ENCODE measurements around the gene GPRIN3.

GRCh38 chr4:89307217-89308205 is at the start of gene GPRIN3:
Gene GPRIN3, minus strand, starts transcription at chr4:89307800.
- RAMPAGE, long total RNA, result no peak
- RRBS, result 2% methylated on average over 19 of the region's 73 CpGs

DNA sequence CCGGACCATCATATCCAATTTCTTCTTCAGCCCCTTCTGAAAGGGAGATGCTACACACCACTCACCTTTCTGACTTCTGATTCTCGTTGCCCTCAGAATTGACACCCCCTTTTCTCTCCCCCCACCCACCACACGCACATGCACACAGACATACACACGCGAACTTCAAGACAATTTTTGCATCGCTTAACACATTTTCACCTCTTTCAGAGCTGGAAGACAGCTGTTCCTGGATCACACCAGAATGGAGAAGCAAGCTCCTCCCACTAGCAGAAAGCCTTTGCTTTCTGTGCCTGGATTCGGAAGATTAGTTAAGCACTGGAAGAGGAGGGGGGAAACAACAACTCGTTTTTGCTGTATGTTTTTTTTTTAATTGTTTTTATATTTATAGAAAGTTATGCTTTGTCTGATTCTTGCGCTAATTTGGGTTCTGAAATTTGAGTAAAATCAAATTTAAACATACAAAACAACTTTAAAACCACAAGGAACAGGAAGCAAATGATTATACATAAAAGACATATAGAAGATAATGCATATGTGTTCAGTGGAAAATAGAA is 1.2 kb upstream of the SNCA start:
- RAMPAGE, long total RNA, result no peak
- RRBS, result no CpG with 5 or more reads among the region's 9 CpGs

DNA sequence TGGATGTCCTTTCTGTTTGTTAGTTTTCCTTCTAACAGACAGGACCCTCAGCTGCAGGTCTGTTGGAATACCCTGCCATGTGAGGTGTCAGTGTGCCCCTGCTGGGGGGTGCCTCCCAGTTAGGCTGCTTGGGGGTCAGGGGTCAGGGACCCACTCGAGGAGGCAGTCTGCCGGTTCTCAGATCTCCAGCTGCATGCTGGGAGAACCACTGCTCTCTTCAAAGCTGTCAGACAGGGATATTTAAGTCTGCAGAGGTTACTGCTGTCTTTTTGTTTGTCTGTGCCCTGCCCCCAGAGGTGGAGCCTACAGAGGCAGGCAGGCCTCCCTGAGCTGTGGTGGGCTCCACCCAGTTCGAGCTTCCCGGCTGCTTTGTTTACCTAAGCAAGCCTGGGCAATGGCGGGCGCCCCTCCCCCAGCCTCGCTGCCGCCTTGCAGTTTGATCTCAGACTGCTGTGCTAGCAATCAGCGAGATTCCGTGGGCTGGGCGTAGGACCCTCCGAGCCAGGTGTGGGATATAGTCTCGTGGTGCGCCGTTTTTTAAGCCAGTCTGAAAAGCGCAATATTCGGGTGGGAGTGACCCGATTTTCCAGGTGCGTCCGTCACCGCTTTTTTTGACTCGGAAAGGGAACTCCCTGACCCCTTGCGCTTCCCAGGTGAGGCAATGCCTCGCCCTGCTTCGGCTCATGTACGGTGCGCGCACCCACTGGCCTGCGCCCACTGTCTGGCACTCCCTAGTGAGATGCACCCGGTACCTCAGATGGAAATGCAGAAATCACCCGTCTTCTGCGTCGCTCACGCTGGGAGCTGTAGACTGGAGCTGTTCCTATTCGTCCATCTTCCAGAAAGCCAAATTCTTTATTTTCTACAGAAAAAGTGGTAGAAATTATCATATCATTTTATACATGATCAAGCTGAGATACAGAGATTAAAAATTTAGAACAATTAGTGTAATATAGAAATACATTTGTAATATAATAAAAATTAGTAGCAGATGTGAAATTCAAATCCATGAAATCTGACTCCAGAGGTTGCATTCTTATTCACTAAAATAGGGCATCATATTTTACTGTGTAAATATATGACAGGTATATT is 512.2 kb upstream of the GRID2 start:
- RAMPAGE, long total RNA, result no peak
- RRBS, result no CpG with 5 or more reads among the region's 35 CpGs

DNA sequence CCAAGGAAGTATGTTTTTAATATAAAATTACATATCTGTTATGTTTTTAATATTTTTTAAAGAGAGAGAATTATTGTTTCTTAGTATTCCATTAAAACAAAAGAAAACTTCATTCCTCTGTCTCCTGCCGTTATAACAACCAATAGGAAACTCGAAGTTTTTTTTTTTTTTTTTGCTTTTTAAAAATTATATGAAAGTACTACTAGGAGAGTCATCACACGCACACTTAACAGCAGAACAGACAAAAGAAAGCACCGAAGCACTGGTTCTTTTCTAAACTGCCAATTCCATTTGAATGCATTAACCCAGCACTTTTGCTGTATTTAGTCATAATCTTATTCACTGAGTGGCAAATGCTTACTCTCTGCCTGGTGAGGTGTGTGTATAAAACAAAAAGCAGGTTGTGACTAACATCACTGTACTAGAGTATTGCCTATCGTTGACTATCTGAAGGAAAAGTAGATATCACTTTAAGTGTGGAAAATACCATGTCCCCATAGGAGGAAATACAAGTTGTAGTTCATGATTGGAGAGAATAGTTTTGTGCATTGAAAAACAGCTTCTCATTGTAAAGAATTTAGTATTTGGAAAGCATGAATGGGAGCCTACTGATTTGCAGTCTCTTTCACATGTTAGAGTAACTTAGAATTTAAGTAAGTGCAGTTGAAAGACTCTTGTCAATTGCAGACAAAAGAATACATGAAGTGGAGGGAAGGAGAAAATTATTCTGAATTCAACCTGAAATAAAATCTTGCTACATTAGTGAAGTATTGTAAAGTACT is 2.6 kb downstream of the PDLIM5 start:
- RAMPAGE, long total RNA, result no peak
- RRBS, result no CpG with 5 or more reads among the region's 5 CpGs

- RAMPAGE, long total RNA, result no peak
- RRBS, result no CpG with 5 or more reads among the region's 3 CpGs
These were observed 35.6 kb downstream of the PDLIM5 start for GRCh38 chr4:94487301-94487793.

- RAMPAGE, long total RNA, result no peak
- RRBS, result no CpG with 5 or more reads among the region's 3 CpGs
These were observed 124.2 kb upstream of the BMPR1B start for GRCh38 chr4:94633578-94634011.

DNA sequence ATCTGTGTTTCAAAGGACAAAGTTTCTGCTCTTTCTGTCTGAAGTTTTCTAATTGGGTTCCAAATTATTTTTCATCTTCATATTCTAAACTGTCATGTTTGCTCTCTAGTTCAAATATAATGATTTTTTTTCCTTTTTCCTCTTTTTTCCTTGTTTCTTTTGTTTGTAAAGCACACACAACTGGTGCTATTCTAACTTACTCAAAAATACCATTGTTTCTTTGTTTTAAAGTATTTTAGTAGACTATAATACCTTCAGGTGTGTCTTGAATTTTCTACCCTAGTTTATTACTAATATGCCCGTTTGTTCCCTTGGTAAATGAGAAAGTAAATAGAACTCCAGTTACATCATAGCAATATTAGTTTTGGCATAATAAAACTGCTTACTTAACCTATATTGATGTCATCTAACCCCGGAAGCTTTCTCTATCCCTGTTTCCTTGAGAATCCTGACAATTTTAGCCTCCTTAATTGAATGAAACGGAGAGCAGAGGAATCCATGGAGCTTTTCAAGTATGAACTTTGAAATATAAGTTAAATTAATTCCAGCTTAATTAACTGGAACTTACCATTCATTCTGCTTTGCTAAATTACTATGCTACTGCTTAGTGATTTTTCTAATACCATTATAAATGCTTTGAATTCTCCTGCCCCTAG is 87.5 kb upstream of the BMPR1B start:
- RAMPAGE, long total RNA, result no peak
- RRBS, result no CpG with 5 or more reads among the region's 3 CpGs

DNA sequence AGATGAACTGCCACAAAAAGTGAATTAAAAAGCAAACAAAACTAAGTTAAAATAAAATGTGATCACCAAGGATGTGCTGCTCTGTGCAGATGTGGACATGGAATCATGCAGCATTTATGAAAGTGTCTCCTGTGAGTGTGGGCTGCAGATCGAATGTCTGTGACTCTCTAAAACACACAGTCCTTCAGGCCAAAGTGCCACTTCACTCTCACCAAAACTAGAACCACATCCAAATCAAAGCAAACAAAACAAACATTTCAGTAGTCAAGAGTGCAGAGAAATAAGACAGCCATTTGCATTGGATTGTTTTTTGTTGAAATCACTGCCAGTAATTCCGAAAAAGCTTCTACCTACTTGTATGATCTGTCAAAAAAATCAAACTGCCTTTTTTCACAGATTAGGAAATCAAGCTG is 187.4 kb downstream of the UNC5C start:
- RAMPAGE, long total RNA, result no peak
- RRBS, result no CpG with 5 or more reads among the region's 2 CpGs

- RAMPAGE, long total RNA, result no peak
- RRBS, result no CpG with 5 or more reads among the region's 5 CpGs
These were observed 9.5 kb downstream of the UNC5C start for GRCh38 chr4:95539190-95539676.

- RAMPAGE, long total RNA, result no peak
- RRBS, result no CpG with 5 or more reads among the region's 20 CpGs
These were observed 533 bp downstream of the UNC5C start for GRCh38 chr4:95548275-95548604.

GRCh38 chr4:96902608-96902979 is 1062.7 kb downstream of the PDHA2 start:
- RAMPAGE, long total RNA, result no peak
- RRBS, result no CpG with 5 or more reads among the region's 2 CpGs

DNA sequence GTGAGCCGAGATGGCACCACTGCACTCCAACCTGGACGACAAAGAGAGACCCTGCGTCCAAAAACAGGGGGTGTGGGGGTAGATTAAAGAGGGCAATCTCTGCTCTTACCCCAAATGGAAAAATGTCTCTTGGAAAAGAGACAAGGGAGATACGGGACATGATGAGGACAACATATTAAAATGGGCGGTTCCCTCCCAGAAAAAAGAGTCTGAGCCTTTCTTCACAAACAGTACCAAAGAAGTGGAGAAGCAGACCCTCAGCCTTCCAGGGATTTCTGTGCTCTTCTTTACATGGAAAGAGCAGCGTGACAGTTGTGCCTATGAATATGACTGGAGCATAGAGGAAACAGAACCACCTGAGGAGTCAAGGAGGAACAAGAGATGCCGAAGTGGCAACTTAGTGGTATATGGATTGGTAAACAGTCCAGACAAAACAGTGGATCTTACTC is 994.5 kb downstream of the STPG2 start:
- RAMPAGE, long total RNA, result no peak
- RRBS, result no CpG with 5 or more reads among the region's 7 CpGs

DNA sequence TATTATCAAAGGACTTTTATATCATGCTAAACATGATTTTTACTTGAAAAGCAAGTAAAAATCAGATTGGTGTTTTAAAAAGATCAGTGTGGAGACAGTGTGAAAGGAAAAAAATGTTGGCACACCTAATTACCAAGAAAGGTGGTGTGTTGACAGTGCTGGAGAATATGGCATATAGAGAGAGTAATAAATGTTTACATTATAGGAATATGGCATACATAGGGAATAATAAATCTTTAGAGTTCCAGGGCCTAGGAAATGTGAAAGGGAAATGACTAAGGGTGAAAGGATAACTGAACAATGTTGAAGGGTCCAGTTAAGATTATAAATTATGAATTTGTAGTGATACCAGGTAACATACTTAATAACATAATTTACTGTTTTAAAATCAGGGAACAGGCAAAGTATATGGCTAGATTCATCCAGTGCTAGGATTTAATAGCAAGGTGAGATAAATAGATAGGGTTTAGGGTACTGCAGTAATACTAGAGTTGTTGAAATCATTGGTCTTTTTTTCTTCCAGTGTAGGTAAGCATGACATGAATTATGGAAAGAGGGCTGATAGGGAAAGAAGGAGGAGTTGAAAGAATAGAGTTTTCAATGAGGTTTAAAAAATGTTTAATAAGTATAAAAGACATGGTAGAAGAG is 54.6 kb downstream of the RAP1GDS1 start:
- RAMPAGE, long total RNA, result no peak

GRCh38 chr4:98320889-98321316 is 59.7 kb downstream of the RAP1GDS1 start:
- RAMPAGE, long total RNA, result no peak
- RRBS, result no CpG with 5 or more reads among the region's 10 CpGs

- RAMPAGE, long total RNA, result no peak
- RRBS, result no CpG with 5 or more reads among the region's 2 CpGs
These were observed 18.9 kb downstream of the TSPAN5 start for GRCh38 chr4:98639398-98639931.

GRCh38 chr4:99305951-99306595 is 15.1 kb downstream of the ADH1B start:
- RAMPAGE, long total RNA, result no peak
- RRBS, result no CpG with 5 or more reads among the region's 8 CpGs

DNA sequence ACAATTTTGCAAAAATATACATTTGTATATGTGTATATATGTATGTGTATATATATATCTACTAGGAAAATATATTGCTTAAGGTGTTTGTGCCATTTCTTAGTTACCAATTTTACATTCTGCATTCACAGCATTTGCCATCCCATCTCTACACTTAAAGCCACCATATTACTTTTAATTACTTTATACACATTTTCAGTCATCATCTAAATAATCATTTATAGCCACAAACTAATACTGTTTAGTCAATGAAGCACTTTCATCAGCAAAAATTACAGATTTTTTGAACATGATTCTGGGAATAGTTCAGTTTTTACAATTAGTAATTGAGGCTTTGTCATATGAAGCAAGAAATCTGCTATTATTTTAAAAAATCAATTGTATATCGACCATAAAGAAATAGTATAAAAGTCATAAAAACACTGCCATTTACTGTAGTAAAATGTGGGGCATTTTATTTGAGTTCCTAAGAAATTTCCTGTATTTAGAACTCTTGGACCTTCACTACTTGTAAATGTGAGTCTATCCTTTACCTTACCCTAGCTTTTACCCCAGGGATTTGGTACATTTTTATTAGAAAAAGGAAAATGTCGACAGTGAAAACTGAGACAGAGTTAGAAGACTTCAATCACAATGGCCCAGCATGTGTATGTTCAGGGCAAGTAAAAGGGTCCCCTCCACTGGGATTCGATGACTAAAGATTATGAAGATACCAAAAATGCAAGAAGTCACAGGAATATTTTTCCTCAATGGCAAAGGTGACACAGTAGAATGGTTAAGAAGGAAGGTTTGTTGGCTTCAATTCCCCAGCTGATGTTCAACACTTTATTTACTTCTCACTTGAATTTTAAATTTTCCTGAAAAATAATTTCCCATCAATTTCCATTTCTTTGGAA is 14.1 kb downstream of the ADH1B start:
- RAMPAGE, long total RNA, result no peak
- RRBS, result no CpG with 5 or more reads among the region's 3 CpGs

GRCh38 chr4:99413251-99413583 is 21.9 kb downstream of the ADH7 start:
- RAMPAGE, long total RNA, result no peak
- RRBS, result no CpG with 5 or more reads among the region's 1 CpG

- RAMPAGE, long total RNA, result no peak
- RRBS, result 97% methylated on average over 17 of the region's 33 CpGs
These were observed 5.0 kb downstream of the C4orf54 start for GRCh38 chr4:99652512-99653187.

- RAMPAGE, long total RNA, result no peak
- RRBS, result no CpG with 5 or more reads among the region's 3 CpGs
These were observed 65.9 kb upstream of the C4orf54 start for GRCh38 chr4:99723383-99724013.